ENCODE results near the genes PITPNM1 and UNC93B1.

GRCh38 chr11:67436384-67436920, 1.0 kb downstream of the PTPRCAP start:
- PRO-cap, 2 experiments = no peak in any of the 2 experiments

DNA sequence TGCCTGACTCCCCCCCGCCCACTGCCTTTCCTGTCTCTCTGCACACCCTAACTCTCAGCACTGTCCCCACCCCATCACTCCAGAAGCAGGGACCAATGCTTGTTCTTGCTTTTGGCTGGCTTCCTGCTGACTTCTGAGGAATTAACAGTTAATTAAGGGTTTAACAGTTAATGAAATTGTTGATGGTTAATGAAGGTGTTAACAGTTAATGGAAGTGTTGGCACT, 4.6 kb downstream of the PITPNM1 start:
- PRO-cap, 2 experiments = no peak in any of the 2 experiments

- PRO-cap, 2 experiments = peak in 2 of 2 experiments; most common plus-strand start chr11:67505466 (in 1); most common minus-strand start chr11:67505363 (in 2)
Measured at GRCh38 chr11:67504594-67505593, at the start of gene PITPNM1. PITPNM1 (minus strand) TSS chr11:67505363.

GRCh38 chr11:67548656-67549148, 25.5 kb upstream of the CABP2 start:
- PRO-cap, 2 experiments = no peak in any of the 2 experiments

DNA sequence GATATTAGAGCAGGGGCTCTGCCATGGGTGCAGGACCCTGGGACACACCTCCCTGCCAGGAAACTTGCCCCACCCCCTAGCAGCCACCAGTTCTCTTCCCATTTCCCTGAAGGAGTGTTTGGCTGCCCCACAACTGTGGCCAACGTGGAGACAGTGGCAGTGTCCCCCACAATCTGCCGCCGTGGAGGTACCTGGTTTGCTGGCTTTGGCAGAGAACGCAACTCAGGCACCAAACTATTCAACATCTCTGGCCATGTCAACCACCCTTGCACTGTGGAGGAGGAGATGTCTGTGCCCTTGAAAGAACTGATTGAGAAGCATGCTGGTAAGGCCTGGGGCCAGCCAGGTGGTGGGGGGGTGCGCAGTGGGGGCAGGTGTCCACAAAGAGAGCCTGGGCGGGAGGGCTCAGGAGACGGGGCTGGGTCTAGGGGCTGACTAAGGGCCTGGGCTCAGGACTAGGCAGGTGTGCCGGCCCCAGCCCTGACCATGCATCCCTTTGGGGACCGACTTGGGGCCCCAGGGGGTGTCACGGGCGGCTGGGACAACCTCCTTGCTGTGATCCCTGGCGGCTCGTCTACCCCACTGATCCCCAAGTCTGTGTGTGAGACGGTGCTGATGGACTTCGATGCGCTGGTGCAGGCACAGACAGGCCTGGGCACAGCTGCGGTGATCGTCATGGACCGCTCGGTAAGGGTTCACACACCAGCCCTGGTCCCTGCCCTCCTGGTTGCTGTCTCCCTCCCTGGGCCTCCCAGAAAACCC, 4.3 kb downstream of the NDUFV1 start:
- PRO-cap, 2 experiments = no peak in any of the 2 experiments

DNA sequence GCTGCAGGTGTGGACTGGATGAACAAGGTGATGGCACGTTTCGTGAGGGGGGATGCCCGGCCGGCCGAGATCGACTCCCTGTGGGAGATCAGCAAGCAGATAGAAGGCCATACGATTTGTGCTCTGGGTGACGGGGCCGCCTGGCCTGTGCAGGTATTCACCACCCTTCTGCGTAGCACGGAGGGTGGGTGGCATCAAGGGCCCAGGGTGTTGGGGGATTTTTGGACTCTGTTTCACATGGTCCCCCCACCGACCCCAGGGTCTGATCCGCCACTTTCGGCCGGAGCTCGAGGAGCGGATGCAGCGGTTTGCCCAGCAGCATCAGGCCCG, 5.3 kb downstream of the NDUFV1 start:
- PRO-cap, 2 experiments = no peak in any of the 2 experiments

- PRO-cap, 2 experiments = no peak in any of the 2 experiments
Measured at GRCh38 chr11:67616231-67616814, 9.6 kb downstream of the NDUFV1 start.

GRCh38 chr11:67629270-67629645, 479 bp downstream of the NUDT8 start:
- PRO-cap, 2 experiments = peak in 2 of 2 experiments; most common plus-strand start chr11:67629448 (in 1)

GRCh38 chr11:67728080-67728756, 53.8 kb upstream of the ALDH3B2 start:
- PRO-cap, 2 experiments = no peak in any of the 2 experiments

GRCh38 chr11:67747147-67747687, 72.8 kb upstream of the ALDH3B2 start:
- PRO-cap, 2 experiments = no peak in any of the 2 experiments

DNA sequence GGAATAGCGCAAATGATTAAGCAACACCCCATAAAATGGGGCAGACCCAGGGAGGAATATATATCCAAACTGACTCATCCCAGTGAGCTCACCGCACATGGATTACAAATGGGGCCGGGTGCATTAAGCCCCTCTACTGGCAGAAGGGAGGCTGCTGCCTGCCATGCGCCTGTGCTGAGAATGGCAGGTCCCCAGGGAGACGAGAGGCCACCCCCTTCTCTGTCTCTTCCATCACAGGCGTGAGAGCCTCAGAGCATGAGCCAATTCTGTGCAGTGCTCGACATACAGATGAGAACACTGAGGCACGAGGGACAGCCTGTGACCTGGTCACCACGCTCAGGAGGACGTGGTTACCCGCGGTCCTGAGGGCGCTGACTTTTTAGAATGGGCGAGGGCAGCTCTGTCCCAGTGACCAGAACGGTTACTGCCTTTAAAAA, 130.1 kb upstream of the ALDH3B2 start:
- PRO-cap, 2 experiments = no peak in any of the 2 experiments

DNA sequence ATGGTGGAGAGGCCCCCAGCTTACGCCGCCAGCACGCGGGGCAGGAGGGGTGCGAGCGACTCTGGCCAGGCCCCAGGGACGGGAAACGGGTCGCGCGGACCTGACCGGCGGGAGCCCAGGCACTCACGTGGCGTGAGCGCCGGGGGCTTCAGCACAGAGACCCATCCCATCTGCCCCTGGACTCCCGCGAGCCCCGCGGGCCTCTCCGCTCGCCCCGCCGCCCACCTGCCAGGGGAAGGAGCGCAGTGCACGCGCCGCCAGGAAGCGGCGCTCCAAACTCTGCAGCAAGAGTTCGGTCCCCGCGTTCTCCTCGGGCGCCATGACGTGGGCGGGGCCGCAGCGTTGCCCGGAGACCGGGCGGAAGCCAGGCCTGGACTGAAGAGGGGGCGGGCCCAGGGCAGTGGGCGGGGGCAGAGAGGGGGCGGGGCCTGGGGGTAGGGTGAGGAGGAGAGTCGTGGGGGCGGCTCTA, 130.6 kb upstream of the ALDH3B2 start:
- PRO-cap, 2 experiments = peak in 1 of 2 experiments; most common minus-strand start position 377 of the sequence (in 1)

- PRO-cap, 2 experiments = no peak in any of the 2 experiments
Measured at GRCh38 chr11:67887078-67887814, 116.7 kb downstream of the UNC93B1 start.

DNA sequence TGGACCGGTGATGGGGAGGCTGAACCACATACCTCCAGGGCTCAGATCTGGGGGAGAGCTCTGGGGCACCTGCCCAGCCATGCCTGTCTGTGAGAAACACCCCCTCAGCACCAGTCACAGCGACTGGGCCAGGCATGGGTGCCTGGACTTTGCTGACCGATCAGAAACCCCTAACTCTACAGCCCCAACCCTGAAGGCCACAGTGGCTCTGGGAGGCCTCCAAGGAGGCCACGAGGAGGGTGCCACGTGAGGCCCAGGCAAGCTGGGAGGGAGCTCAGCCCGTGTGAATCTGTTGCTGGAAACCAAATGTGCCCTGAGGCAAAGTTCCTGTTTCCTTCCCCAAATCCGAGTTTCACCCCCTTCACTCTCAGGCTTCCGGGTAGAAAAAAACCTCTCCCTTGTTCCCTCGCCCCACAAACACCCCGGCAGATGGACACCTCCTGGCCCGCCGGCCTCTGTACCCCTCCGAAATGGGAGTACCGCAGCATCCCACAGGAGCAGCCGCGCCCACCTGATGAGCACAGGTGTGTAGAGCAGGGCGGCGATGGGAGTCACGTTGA, 1.3 kb downstream of the UNC93B1 start:
- PRO-cap, 2 experiments = no peak in any of the 2 experiments

DNA sequence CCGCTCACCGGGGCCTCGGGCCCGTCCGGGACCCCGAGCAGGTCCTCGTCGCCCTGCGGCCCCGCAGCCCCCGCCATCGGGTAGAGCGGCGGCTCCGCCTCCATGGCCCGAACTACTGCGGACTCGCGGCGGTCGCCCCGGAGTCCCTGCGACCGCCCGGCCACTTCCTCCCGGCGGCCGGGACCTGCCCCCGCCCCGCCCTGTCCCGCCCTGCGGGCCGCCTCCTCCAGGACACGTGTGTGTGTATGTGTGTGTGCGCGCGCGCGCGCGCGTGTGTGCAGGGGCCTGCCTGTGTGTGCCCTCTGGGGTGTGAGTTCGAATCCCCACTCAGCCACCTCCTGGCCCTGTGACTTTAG, at the start of gene UNC93B1:
Gene UNC93B1 (minus strand): TSS at position 158 of the 356 bp plus-strand sequence.
- PRO-cap, 2 experiments = peak in 2 of 2 experiments; most common minus-strand start position 114 of the sequence (in 2)

- PRO-cap, 2 experiments = no peak in any of the 2 experiments
Measured at GRCh38 chr11:68008389-68009460, 1.4 kb upstream of the ALDH3B1 start.

DNA sequence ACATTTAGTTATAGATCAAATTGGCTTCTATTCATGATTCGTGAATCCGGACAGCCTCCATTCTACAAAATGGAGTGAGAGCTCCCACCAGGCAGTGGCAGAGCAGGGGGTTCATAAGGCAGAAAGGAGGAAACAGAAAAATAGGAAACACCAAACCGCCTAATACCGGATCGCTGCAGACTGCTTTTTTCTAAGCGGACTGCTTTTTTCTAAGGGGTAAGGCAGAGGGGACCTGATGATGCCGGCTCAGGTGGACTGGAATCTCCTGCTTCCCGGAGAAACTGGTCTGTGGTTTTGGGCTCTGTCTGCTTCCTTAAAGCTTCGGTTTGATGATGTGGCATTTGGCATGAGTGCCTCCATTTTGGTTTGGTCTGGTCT, 986 bp downstream of the ALDH3B1 start:
- PRO-cap, 2 experiments = no peak in any of the 2 experiments

- PRO-cap, 2 experiments = no peak in any of the 2 experiments
Measured at GRCh38 chr11:68047331-68048215, 8.7 kb downstream of the TCIRG1 start.

DNA sequence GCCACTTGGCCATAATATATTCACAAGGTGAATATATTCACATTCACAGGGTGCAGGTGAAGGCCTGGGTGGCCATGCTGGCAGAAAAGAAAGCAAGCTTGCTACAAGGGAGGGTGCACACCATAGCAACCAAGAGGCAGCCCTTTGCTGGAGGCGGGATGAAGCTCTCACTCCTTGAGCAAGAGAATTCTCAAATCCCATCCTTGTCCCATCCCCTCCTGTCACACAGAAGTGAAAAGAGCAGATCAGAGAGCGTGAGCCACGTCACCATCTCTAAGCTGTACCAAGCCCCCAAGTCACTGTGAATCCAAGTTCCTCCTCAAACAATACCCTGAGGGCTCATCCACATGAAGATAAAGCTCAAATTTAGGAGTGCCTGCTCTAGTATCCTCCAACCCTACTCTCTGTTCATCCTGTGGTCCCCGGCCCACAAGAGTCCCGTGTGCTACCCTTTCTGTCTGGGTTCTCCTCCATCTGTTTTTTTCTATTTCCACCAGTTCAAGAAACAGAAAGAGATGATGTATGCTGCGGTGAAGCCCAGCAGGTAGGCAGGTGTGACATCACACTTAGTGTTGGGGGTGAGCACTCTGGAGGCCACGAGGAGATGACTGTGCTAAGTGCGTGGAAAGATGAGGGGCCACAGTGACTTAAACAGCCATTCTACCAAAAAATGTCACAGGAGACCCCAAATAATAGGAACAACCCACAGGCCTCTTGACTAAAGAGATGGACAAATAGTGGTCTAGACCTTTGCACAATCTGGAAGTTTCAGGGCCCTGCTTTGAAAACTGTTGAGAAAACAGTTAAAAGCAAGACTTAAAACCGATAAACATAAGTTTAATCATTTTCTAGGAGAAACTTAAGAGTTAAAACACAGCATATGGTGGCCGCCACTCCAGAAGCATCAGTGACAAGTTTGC, 23.7 kb downstream of the TCIRG1 start:
- PRO-cap, 2 experiments = no peak in any of the 2 experiments

- PRO-cap, 2 experiments = no peak in any of the 2 experiments
Measured at GRCh38 chr11:68120030-68120467, 1.1 kb downstream of the CHKA start.